Right common carotid artery plus branches (tissue), 1 donor: Measurements from ENCODE around the gene SLC17A7.

DNA sequence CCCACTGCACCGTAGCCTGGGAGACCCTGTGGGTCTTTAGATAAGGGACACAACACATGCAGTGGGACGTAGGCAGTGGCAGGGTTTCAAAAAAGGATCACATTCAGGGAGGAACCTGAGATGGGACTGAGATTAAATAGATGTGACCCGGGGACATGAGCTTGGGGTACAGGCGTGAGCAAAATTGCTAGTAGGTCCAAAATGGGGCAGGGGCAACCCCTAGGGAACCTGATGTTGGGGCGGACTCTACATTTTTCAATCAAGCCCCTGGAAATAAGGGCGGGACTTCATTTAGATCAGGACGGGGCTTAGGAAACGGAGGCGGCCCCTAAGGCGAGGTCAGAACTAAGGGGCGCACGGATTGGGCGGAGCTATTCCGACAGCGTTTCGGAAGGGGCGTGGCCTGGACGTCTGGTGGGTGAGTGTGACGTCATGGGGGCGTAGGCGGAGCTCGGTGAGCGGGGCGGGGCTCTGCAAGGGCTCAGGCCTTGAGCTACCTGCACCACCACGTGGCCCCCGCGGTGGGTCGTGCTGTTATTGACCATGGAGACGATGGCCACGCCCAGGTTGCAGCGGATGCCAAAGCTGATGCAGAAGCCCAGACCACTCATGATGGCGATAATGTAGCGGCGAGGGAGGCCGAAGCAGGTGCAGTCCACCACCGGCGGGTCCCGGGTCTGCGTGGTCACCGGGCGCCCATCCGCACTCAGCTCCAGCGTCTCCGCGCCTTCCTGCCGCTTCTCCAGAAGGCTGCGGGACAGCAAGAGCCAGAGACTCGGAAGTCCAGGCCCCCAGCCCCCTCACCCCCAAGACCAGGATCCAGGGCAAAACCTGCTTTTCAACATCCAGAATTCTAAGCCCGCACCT is 5.0 kb downstream of the SLC17A7 start:
- PRO-cap, result no peak

DNA sequence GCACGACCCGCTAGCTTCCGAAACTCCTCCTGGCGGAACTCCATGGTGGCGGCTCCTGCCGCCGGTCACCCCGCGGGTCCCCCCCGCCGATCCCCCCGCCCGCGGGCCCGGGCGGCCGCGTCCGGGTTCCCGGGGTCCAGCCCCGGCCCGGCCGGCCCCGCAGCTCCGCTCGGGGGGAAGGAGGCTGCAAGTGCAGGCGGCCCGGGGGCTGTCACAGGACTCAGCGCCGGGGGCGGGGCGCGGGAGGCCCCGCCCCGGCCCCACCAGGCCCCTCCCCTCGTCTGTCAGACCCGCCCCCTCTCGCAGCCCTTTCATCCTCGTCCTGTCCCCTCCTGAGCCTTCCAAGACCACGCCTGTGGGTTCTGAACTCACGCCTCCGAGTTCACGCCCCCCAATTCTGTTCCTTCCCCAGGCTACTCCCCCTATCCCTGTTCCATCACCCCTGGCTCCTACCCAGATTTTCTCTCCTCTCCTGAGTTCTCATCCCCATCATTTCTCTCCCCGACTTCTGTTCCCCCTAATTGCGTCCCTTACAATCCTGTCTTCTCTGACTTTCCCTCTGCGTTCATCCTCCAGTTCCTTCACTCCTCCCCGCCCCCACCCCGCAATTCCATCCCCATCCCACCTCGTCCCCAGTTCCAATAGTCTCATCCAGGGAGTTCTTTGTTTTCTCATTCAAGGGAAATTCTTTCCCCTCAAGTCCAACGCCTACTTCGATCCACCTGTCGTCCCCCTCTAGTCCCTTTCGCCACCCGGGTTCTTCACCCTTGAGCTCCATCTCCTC is at the start of gene SLC17A7:
TSS of gene SLC17A7 (minus strand) at position 192 of the 784 bp plus-strand sequence.
- PRO-cap, result bidirectional peak, plus-strand start at position 463 of the sequence, minus-strand start at position 192 of the sequence

DNA sequence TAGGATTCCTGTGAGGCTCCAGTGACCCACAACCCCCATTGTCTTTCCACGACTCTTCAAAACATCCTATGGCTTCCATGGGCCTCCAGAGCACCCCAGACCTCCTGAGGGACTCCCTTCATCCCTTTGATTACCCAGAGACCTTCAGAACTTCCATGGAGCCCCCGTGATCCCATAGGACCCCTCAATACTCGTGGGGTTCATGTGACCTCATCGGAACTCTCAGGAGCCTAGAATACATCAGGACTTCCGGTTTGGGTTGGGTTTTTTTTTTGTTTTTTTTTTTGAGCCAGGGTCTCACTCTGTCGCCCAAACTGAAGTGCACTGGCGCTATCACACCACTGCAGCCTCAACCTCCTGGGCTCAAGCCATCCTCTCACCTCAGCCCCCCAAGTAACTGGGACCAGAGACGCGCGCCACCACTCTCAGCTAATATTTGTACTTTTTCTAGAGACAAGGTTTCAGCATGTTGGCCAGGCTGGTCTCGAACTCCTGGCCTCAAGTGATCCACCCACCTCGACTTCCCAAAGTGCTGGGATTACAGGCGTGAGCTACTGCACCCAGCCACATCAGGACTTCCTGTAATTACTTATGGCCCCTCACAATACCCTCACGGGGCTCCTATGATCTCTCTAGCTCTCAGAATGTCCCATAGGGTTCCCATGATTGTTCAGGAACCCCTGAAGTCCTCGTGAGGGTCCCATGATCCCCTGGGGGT is 891 bp downstream of the ALDH16A1 start:
- PRO-cap, result no peak

DNA sequence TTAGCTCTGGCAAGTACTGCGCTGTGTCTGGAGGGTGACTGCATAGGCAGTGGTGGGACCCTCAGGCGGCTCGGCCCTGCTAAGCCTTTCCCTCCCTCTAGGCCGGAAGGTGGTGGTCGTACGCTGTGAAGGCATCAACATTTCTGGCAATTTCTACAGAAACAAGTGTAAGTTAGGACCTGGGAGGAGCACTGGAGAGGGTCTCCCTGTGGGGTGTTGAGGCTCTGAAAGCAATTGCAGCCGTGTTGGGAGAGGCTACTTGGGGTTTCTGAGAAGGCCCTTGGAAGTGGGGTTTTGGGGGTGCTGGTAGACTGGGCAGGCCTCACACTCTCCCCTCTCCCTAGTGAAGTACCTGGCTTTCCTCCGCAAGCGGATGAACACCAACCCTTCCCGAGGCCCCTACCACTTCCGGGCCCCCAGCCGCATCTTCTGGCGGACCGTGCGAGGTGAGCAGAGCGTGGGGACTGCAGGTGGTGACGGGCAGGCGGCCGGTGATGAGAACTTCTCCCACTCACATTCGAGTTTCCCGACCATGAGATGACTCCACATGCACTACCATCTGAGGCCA is 2.8 kb downstream of the RPL13A start:
- PRO-cap, result no peak

- PRO-cap, result no peak
Observed at GRCh38 chr19:49490699-49491728, 3.6 kb downstream of the RPL13A start.

GRCh38 chr19:49512901-49513753 is 666 bp downstream of the FCGRT start:
- PRO-cap, result bidirectional peak, plus-strand start at chr19:49513220, minus-strand start at chr19:49513111

DNA sequence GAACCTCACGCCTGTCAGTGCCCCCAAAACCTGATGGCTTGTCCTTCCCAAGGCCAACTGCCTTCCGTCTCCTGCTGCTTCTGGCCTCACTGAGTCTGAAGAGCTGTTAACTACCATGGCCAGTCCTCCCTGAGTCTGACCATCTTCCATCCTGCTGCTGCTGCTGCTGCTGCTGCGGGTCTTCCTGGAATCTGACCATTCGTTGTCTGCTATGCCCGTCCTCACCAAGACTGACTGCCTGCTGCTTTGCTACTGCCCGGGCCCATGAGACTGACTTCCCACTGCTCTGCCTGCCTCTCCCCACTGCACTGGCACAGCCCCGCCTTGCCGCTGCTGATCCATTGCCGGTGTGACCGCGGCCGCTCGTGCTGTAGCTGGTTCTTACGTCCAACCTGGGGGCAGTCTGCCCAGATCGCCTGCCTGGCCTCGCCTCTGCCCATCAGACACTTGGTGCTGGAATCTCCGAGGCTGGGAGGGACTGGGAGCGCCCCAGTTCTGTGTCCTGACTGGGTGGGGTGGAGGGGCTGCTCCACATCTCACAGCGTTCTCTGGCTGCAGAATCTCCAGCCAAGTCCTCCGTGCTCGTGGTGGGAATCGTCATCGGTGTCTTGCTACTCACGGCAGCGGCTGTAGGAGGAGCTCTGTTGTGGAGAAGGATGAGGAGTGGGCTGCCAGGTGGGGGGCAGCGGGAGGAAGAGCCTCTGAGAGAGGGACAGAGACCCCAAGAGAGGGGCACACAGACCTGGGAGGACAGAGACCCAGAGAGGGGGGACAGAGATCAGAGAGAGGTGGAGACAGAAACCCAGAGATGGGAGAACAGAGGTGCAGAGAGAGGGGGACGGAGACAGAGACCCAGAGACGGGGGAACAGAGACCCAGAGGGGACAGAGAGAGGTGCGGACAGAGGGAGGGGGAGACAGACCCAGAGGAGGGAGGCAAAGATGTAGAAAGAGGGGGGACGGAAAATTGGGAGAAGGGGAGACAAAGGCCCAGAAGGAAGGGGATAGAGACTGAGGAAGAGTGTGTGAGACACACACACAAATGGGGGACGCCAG is 2.6 kb upstream of the RCN3 start:
- PRO-cap, result no peak

GRCh38 chr19:49528111-49528889 is 497 bp downstream of the RCN3 start:
- PRO-cap, result no peak

DNA sequence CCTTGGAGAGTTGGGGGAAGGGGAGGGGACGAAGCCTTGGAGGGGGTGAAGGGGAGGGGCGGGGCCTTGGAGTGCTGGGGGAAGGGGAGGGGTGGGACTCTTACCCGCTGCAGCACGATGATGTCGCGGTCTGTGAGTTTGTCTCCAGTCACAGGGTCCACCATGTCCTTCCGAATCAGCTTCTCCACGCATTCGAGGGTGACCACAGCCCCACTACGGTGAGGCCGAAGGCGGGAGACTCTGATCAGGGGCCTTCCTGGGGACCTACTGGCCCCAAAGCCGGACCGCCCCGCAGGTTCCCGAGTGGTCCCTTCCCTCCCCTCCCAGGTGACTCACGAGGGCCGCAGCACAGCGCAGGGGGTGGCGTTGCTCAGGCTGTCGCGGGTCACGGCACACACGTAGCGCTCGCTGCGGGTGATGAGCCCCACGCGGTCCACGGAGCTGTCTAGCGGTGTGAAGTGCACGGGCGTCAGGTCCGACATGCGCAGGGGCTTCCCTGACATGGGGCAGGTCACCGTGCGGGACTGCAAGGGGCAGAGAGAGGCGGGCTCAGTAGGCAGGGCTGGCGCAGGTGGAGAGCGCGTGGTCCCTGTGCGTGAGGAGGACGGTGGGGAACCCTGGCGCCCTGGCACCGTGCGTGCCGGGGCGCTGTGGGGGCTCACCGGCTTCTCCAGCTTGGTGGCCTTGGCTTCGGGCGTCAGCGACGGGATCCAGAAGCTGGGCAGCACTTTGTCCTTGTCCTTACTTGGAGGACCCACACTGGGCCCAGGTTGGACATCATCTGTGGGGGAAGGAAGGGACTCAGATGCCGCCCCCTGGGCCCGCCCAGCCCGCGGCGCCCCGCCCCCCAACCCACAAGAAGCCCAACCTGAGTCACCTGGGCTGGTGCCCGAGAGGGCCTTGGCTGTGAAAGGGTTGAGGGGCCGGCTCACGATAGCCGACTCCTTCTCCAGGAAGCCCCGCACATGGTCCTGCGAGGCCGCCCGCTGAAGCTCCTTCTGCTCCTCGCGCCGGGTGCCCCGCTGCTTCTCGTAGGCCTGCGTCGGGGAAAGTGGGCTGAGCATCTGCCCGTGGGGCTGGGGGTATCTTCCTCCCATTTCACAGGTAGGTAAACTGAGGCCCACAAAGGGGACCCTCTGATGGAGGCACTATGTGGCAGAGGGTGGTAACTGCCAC is 23.8 kb downstream of the NOSIP start:
- PRO-cap, result no peak

GRCh38 chr19:49589963-49590953 is 724 bp upstream of the PRR12 start:
- PRO-cap, result unidirectional peak, plus-strand start at chr19:49590255

- PRO-cap, result no peak
Observed at GRCh38 chr19:49592295-49592680, 1.3 kb downstream of the PRR12 start.

GRCh38 chr19:49593239-49593895 is 2.4 kb downstream of the PRR12 start:
- PRO-cap, result bidirectional peak, plus-strand start at chr19:49593610, minus-strand start at chr19:49593470

DNA sequence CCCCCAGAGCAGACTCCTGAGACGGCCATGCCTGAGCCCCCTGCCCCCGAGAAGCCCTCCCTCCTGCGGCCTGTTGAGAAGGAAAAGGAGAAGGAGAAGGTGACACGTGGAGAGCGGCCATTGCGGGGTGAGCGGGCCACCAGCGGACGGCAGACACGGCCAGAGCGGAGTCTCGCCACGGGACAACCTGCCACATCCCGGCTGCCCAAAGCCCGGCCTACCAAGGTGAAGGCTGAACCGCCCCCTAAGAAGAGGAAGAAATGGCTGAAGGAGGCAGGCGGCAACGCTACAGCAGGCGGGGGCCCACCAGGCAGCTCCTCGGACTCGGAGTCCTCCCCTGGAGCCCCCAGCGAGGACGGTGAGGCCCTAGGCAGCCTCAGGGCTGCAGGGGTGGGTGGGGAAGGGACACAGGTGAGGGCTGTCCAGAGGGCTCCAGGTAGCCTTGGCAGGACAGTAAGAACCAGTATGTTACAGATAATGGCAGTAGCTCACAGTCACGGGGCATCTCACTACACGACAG is 24.0 kb downstream of the RRAS start:
- PRO-cap, result no peak

- PRO-cap, result no peak
Observed at GRCh38 chr19:49635312-49636543, 4.2 kb downstream of the RRAS start.

- PRO-cap, result no peak
Observed at GRCh38 chr19:49644468-49645141, 2.6 kb downstream of the SCAF1 start.

GRCh38 chr19:49673710-49674015 is 3.4 kb upstream of the PRMT1 start:
- PRO-cap, result no peak

GRCh38 chr19:49806748-49807883 is 6.0 kb downstream of the FUZ start:
- PRO-cap, result no peak

- PRO-cap, result no peak
Observed at GRCh38 chr19:49808008-49808549, 5.0 kb downstream of the FUZ start.

DNA sequence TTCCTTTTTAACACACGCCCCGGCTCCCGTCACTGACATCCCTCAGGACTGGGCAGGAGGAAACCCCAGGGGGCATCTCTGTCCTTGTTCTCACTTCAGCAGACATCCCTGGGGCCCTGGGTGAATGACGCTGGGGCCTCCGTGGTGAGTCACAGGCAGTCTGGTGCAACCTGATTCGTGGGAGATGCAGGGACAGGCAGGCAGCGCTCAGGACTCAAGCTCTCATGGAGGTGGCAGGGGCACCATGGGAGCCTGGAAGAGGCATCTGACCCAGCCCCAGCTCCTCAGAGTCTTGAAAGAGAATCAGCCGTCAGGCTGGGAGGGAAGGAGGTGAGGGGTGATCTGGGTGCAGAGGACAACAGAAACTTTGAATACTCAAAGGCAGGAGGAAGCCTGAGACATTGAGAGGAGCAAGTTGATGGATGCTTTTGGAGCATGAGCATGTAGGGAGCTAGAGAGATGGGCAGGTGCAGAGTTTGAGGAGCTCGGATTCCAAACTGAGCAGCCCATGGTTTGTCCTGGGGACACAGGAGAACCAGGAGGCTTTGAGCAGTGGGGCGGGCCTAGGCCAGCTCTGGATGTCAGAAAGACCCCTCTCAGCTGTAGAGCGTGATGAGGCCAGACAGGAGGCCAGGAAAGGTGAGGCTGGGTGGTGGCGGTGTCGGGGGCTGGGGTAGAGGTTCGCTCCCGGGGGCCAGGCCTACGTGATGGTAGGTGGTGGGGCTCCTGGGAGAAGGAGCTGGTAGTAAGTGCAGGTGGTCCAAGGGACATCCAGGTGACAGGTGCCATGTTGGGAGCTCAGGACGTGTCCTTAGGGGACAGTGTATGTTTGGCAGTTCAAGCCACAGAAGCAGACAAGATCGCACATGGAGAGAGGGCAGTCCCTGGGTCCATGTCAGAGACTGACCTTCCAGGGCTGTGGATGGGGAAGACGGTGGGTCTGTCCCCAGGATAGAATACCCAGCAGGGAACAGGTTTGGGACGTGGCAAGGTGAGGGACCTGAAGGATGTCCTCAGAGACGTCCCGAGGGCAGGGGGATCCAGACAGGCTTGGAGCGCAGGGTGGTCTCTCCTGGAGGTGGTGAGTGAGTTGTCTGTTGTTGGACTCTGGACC is 19.2 kb downstream of the MED25 start:
- PRO-cap, result no peak

DNA sequence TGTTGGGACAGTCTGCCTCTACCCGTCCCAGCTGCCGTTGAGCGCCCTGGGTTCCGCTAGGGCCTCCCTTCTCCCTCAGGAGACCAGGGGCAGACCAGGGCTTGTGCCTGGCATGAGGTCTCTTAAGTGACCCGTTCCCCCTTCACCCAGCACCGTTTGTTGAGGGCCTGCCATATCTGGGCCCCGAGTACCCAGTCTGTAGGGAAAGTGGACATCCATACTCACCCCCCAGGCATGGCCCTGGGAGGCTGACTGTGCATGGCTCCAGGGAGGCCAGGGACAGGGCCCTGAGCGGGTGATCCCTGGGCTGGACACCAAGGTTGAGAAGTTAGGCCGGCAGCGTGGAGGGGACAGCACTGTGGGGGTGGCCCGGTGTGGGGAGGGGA is 11.4 kb downstream of the PNKP start:
- PRO-cap, result no peak